ENCODE data around the genes ANGPTL2 and ST6GALNAC6.

DNA sequence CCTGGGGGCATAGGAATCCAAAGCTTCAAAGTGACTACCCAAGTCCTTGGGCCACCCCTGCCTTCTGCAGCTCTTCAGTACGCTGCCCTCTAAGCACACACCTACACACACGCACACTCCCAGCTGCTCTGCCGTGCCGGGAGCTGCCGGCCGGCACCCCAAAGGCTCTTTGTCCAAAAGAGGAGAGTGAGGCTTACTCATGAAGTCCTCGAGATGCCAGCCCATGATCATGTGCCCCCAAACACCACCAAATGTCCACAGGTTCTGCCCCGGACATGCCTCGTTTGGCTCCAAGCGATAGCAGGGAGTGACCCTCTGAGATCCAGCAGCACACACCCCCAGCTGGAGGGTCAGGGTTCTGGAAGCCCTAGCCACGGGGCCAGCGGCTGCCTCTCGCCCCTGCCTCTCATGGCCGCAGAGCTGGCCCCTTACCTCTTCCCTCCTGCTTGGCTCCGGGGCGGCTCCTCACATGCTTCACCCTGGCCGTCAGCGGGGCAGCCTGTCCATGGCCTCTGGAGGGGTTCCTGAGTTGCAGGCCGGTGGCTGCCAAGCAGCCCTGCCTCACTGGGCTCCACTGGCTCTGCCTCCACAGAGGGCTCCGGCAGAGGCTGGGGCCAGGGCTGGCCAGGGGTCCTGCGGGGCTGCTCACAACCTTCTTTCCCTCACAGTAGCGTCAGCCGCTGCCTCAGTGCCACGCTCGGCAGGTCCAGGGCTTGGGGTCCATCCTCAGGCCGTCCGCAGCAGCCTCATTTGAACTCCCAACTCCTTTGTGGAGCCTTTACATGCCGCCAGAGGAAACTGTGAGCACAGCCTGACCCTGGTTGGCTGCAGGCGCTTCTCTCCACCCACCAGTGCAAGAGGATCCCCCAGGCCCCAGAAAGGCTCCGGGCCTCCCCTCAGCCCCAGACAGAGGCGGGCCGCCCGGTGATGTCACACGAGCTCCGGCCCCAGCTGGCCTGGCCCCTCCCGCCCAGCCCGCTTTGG lies at the start of gene ANGPTL2:
Gene ANGPTL2, minus strand, starts transcription at position 753 of the 984 bp plus-strand sequence.
- PRO-cap, result bidirectional peak, plus-strand start at position 77 of the sequence, minus-strand start outside the sequence; bidirectional peak, plus-strand start at position 126 of the sequence, minus-strand start at position 130 of the sequence; unidirectional peak, minus-strand start at position 171 of the sequence; bidirectional peak, plus-strand start at position 905 of the sequence, minus-strand start at position 752 of the sequence
- RAMPAGE, long total RNA, 4 experiments, result start-site peak on the minus strand in 2 of 4 experiments, centred at positions 768 to 817 of the sequence, 17 to 255 reads per replicate

DNA sequence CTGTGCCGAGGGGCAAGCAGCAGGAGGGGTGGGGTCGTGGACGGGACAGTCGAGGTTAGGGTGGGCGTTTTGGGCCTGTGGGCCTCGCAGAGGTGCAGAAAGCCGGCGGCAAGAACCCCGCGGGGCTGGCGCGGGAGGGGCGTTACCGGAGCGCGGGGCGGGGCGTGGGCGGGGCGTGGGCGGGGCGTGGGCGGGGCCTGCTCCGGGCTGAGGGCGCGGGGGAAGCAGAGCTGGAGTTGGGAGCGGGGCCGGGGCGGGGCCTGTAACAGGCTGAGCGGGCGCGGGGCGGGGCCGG lies 39.9 kb upstream of the GARNL3 start:
- PRO-cap, result bidirectional peak, plus-strand start outside the sequence, minus-strand start at position 137 of the sequence
- RAMPAGE, long total RNA, 4 experiments, result start-site peak on the plus strand in 1 of 4 experiments, centred at position 113 of the sequence, 8 reads per replicate

DNA sequence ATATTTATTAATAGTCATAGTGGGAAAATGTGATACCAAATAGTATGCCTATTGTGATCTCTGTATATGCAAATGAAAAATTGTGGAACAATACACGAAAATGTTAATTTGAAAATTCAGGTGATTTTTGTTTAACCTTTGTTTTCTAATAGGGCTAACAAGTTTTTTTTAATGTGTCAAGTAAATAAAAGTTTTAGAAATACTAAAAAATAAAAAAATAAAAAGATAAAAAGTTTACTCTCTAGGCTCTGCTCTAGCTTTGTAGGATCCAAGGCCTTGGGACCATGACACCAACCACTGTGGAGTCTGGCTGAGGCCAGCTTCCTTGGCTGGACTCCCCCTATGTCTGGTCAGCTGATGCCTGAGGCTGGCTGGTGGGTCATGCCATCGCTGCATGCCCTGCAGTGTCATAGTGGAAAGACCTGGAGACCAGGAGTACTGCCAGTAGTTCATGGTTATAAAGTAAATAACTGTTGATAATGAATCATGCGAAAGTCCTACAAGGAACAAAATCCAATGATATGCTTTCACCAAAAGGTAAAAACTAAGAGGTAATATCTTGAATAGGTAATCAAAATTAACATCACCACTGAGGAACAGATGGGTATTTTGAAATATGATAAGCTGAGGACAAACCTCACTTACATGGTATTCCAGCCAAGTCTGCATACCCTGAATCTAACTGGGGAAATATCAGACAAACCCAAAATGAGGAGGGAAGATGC lies 43.2 kb downstream of the GARNL3 start:
- PRO-cap, result no peak
- RAMPAGE, long total RNA, 4 experiments, result no peak in any of the 4 experiments

- PRO-cap, result no peak
- RAMPAGE, long total RNA, 4 experiments, result no peak in any of the 4 experiments
These were observed 10.4 kb downstream of the SLC2A8 start for GRCh38 chr9:127407341-127407862.

GRCh38 chr9:127450353-127451177 lies 641 bp downstream of the RPL12 start:
- PRO-cap, result bidirectional peak, plus-strand start at chr9:127450971, minus-strand start at chr9:127450885
- RAMPAGE, long total RNA, 4 experiments, result no peak in any of the 4 experiments

GRCh38 chr9:127569881-127570483 lies 1.1 kb upstream of the NIBAN2 start:
- PRO-cap, result bidirectional peak, plus-strand start at chr9:127570219, minus-strand start at chr9:127570185
- RAMPAGE, long total RNA, 4 experiments, result no peak in any of the 4 experiments

DNA sequence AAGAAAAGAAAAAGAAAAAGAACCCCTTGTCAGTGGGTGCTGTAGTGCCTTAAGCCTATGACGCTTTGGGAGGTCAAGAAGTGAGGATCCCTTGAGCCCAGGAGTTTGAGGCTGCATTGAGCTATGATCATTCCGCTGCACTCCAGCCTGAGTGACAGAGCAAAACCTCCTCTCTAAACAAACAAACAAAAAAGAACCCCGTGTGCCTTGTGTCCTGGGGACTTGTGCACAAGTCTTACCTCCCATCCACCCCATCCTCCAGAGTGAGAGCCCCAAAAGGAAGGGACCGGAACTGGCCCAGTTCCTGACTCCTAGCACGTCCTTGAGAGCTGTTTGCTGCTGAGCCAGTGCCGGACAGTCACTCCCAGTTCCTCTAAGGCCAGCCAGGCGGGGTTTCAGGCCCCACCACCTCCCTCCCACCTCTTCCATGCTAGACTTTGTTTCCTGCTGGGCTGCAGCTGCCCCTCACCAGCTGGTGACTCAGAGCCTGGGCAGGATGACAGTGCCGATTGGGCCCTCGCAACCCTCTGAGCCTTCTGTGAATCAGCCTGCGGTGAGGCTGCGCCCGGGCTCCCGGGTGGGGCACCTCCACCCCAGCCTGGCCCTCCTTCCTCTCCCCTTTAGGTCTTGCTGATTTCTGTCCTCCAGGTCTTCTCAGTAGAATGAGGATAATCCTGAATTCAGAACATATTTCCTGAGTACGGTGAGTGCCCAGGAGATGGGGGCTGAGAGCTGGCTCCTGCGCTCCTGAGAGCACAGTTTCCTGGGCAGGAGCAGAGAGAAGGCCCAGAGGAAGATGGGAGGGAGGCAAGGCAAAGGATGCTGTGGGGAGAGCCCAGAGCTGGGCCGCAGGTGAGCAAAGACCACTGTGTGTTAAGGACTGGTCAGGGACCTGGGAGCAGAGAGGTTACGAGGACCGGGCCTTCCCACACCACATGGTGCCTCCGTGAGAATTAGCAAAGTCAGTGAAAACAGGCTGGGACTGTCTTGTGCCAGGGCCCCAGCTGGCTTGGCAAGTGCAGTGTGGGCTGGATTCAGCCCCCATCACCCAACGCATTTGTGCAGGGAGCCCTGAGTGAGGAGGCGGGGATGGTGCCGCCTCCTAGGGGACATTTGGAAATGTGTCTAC lies 10.2 kb upstream of the NIBAN2 start:
- PRO-cap, result bidirectional peak, plus-strand start at position 550 of the sequence, minus-strand start at position 349 of the sequence; bidirectional peak, plus-strand start at position 965 of the sequence, minus-strand start at position 964 of the sequence
- RAMPAGE, long total RNA, 4 experiments, result start-site peak on the plus strand in 3 of 4 experiments, centred at positions 635 to 649 of the sequence, 14 to 44 reads per replicate

DNA sequence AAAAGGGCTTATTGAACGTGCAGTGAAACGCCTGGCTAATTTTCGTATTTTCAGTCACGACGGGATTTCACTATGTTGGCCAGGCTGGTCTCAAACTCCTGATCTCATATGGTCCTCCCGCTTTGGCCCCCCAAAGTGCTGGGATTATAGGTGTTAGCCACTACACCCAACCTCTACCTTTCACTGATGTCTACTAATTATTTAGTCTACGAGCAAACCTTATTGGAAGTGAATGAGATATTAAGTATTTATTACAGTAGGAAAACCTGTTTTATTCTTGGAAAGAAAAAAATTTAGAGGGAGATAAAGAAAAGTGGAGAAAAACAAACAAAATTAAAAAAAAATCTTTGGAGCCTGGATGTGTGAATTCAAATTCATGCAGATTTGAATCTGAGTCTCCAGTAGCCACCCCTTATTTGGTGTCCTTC lies 16.3 kb downstream of the STXBP1 start:
- PRO-cap, result no peak
- RAMPAGE, long total RNA, 4 experiments, result no peak in any of the 4 experiments

DNA sequence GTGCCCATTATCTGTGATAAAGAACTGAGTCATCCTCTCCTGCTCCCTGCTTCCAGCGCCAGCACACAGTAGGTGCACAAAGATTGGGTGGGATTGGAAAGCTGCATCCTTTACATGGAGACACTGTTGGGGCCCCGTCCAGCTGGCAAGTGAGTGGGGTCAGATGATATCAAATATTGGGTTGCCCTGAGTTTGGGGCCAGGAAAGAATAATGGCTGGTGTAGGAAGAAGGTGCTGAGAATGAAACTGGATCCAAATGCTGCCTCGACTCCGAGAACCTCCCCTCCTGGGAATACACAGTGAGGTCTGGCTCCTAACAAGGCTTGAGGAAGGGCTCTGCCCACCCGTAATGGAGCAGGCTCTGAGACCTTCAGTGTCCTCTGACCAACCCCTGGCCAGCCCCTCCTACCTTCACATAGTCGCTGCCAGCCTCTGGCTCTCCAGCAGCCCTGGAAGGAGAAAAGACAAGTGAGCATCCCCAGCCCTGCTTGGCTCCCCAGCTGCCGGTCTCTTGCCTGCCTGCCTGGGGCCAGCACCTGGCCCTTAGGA lies 17.2 kb downstream of the SH2D3C start:
- PRO-cap, result no peak
- RAMPAGE, long total RNA, 4 experiments, result no peak in any of the 4 experiments

DNA sequence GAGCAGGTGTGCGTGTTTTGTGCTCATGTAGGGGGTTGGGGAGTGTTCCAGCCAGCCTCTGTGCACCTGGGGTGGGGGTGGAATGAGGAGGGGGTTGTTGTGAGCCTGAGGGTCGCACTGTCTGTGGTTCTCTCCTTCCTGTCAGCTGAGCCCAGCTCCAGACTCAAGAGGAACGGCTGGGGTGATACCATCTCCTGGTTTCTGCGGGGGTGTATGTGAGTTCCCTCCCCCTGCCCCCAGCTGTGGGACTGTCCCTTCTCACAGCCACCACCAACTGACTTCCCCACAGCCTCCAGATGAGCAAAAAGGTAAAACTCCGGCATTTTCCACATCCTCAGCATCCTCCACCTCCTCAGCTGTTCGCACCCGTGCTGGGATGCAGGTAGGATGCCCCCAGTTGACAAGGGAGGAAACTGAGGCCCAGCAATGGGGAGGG lies 2.2 kb downstream of the SH2D3C start:
- PRO-cap, result no peak
- RAMPAGE, long total RNA, 4 experiments, result no peak in any of the 4 experiments

GRCh38 chr9:127806894-127807710 lies 4.4 kb downstream of the FPGS start:
- PRO-cap, result no peak
- RAMPAGE, long total RNA, 4 experiments, result no peak in any of the 4 experiments

- PRO-cap, result no peak
- RAMPAGE, long total RNA, 4 experiments, result no peak in any of the 4 experiments
These were observed 5.8 kb downstream of the FPGS start for GRCh38 chr9:127808480-127808808.

GRCh38 chr9:127816739-127817578 lies 14.3 kb downstream of the FPGS start:
- PRO-cap, result no peak
- RAMPAGE, long total RNA, 4 experiments, result no peak in any of the 4 experiments

GRCh38 chr9:127823754-127824110 lies 21.1 kb downstream of the FPGS start:
- PRO-cap, result no peak
- RAMPAGE, long total RNA, 4 experiments, result no peak in any of the 4 experiments

- PRO-cap, result no peak
- RAMPAGE, long total RNA, 4 experiments, result no peak in any of the 4 experiments
These were observed 22.7 kb downstream of the FPGS start for GRCh38 chr9:127824986-127826186.

DNA sequence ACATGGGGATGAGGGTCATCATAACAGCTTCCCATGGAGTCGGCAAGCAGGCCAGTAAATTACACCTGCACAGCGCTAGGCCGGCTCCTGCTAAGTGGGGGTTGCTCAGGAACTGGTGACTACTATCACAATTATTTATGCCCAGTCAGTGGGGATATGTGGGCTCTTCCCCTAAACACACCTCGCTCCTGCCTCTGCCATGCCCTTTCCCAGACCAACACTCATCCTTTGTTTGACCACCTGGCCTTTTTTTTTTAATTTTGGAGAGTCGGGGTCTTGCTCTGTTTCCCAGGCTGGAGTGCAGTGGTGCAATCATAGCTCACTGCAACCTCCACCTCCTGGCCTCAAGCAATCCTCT lies 6.4 kb downstream of the ENG start:
- PRO-cap, result no peak
- RAMPAGE, long total RNA, 4 experiments, result no peak in any of the 4 experiments

- PRO-cap, result no peak
- RAMPAGE, long total RNA, 4 experiments, result no peak in any of the 4 experiments
These were observed 5.1 kb upstream of the AK1 start for GRCh38 chr9:127882527-127882945.

DNA sequence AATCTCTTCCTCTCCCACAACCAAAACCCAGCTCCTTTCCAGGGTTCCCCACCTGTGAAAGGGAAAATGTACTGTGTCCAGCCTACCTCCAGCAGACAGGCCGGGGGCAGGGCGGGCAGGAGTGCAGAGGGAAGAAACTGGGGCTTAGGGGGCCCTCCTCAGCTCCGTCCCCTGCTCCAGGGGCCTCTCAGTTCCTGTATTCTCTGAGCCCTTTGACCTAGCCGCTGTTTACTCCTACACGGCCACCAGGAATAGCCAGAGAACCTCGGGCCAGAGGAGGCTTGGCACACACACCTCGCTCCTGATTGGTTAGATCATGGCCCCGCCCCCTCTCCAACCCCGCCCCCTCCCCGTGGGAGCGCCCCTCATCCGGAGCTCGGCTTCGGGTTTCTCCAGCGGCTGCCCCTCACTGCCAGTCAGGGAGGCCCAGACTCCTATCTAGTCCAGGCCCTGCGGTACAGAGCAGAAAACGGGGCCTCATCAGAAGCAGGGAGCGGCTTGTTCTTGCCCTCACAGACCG lies 2.2 kb downstream of the ST6GALNAC6 start:
- PRO-cap, result bidirectional peak, plus-strand start at position 409 of the sequence, minus-strand start at position 257 of the sequence
- RAMPAGE, long total RNA, 4 experiments, result no peak in any of the 4 experiments

DNA sequence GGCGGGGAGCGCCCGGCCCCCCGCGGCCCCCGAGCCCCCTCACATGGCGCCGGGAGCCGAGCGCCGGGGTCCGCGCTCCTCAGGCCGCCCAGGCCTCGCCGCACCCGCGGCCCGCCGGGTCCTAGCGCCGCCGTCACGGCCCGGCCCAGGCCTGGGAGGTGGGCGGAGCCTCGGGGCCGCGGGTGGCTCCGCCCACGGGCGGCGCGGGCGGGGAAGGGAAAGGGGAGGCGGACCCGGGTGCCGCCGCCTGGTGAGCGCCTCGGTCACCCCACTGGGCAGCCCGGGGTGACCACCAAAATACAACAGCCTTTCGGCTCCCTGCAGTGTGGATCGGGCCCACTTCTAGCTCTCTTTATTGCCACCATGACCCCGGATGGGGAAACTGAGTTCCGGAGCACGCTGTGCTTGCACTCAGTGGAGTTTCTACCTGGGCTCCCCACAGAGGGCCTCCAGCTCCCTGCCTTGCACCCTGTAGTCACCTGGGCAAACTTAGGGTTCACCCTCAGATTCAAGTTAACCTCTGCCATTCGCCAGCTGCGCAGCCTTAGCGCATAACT lies at the start of gene ST6GALNAC6:
Gene ST6GALNAC6, minus strand, starts transcription at position 97 of the 557 bp plus-strand sequence.
- PRO-cap, result bidirectional peak, plus-strand start at position 219 of the sequence, minus-strand start at position 97 of the sequence
- RAMPAGE, long total RNA, 4 experiments, result no peak in any of the 4 experiments

GRCh38 chr9:127921388-127922148 lies 4.7 kb upstream of the ST6GALNAC4 start:
- PRO-cap, result no peak
- RAMPAGE, long total RNA, 4 experiments, result no peak in any of the 4 experiments

All from esophagus squamous epithelium (tissue), 4 donors.